Thoracic aorta (tissue), 1 donor: ENCODE data around the genes SLC34A2 and CCKAR.

- RAMPAGE, long total RNA = no peak
Observed at GRCh38 chr4:24312516-24312793, 271.9 kb downstream of the DHX15 start.

DNA sequence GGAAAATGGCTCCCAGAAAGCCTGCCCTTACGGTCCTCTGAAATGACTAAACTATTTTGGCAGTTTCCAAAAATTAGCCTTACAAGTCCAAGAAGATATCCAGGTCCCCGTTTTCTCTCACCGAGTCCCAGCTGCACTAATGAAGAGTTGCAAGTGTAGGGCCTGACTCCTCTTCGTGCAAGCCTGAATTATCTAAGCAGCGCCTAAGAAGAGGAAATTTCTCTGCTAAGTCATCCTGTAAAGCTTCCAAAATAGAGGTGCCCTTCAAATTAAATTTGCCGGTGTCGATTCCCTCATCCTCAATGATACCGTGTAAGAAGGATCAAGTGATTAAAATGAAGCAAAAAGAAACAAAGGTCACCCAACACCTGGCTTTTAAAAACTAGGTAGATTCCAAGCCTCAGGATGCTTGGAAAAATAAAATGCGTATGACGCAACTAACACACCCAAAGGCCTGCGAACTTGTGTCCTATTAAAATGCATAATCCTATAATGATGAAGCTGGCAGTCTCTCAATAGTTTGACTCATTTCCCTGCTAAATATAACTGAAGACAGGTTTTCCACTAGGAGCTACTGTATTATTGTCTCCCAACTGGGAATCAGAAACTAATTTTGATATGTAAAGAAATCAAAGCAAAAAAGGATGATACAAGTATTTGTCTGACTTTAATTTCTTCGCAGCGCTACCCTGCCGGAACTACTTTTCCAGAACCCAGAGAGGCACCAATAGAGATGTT is 263.3 kb downstream of the DHX15 start:
- RAMPAGE, long total RNA = no peak

DNA sequence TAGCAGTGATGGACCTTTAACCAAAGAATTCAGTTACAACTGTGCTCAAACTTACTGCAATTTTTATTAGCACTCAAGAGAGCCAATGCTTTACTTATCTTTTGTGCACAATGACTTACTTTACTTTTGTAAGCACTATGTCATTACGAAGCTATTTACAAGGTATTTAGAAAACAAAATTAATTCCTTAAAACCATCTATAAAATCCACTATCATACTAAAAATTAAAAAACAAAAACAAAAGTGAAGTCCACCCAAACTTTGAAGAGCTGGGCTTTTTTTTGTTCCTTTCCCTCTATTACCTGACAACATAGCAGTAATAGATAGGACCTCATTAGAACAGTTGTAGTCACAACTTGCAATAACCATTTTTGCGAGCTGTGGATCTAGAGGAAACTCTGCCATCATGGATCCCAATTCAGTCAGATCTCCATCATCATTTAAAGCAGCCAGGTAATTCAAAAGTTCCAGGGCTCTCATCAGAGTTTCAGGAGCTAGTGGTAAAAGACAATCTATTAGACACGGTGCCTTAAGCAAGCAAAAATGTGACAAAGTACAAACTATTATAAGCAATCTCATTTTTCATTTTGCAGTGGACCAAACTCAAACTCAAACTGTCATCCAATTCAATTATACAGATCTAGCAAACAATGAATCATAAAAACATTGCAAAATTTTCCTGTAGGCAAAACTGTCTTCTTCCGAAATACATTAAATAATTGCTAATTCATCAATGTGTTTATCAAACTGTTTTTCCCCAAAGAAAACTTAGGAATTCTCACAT is 44.4 kb downstream of the DHX15 start:
- RAMPAGE, long total RNA = no peak

GRCh38 chr4:24794388-24795261 is 748 bp upstream of the SOD3 start:
- RAMPAGE, long total RNA = no peak

GRCh38 chr4:24798235-24798434 is 2.8 kb downstream of the SOD3 start:
- RAMPAGE, long total RNA = no peak

- RAMPAGE, long total RNA = no peak
Observed at GRCh38 chr4:24849070-24849657, 53.8 kb downstream of the SOD3 start.

- RAMPAGE, long total RNA = no peak
Observed at GRCh38 chr4:25158673-25159248, 1.5 kb downstream of the SEPSECS start.

DNA sequence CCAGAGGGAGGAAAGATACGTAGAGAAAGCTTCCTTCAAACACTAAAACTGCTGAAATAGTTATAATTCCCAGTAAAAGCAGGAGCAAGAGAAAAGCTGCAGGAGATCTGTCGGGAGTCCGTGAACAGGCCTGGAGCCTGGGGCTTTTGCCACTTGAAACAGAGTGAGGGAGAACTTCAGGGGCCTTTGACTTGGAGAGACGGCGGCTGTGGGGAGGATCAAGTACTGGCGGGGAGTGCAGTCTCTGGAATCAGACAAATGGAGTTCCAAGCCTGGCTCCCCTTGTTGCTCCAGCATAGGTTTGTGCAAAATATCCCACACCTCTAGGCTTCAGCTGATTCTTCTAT is 11.4 kb upstream of the SEPSECS start:
- RAMPAGE, long total RNA = no peak

DNA sequence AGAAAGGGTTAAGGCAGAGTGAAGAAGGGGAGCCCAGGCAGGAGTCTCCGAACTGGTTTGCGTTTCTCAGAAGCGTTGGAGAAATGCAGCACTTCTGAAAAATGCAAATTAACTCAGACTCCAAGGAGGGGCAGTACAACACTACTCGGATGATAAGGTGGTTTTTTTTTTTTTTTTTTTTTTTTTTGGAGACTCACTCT is 67.2 kb downstream of the ANAPC4 start:
- RAMPAGE, long total RNA = no peak

DNA sequence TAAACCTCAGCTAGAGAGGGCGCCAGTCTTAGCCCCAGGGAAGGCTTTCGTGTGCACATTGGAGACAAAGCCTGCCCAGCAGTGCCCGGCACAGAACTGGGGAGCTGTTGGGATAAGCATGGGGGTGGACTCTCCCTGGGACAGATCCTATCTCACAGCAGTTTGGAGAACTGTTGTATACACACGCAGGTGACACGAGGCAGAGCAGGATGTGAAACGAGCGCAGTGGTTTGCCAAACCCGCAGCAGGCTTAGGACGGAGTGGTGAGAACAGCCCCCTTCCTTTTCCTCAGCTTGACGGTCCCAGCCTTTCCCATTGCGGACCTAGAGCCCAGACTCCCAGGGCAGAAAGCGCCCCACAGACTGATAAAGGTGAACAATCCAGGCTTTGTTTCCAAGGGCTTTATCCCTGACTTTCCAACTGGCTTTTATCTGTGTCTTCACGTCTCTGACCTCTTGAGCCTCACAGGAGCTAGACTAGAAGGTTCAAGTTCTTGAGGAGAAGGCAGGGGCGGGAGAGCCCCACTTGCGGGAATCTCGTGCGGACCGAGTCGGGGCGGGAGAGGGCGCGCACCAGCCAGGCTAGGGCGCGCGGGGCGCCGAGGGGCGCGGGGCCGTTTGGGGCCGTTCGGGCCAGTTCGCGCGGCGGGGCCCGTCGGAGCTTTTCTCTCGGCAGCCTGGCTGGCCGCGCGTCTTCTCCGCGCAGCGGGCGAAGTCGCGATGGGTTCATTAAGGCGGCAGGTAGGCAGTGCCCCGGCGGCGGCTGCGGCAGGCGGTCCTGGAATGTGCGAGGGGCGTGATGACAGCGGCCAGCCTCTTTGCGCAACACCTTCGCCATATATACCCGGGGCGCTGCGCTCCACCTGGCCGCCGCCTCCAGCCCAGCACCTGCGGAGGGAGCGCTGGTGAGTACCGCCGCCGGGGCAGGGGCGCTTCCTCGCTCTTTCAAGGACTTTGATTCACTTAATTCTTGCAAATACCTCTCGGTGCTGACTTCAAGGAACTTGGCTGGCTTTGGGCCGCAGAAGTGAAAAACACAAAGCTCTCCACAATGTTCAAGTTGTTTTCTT is at the start of gene SLC34A2:
TSS of gene SLC34A2 (plus strand) at position 865 of the 1,069 bp plus-strand sequence.
- RAMPAGE, long total RNA = no peak

- RAMPAGE, long total RNA = start-site peak on the minus strand at chr4:25747773-25748417, 12 reads
Observed at GRCh38 chr4:25747572-25748713, 92.3 kb downstream of the SLC34A2 start.

DNA sequence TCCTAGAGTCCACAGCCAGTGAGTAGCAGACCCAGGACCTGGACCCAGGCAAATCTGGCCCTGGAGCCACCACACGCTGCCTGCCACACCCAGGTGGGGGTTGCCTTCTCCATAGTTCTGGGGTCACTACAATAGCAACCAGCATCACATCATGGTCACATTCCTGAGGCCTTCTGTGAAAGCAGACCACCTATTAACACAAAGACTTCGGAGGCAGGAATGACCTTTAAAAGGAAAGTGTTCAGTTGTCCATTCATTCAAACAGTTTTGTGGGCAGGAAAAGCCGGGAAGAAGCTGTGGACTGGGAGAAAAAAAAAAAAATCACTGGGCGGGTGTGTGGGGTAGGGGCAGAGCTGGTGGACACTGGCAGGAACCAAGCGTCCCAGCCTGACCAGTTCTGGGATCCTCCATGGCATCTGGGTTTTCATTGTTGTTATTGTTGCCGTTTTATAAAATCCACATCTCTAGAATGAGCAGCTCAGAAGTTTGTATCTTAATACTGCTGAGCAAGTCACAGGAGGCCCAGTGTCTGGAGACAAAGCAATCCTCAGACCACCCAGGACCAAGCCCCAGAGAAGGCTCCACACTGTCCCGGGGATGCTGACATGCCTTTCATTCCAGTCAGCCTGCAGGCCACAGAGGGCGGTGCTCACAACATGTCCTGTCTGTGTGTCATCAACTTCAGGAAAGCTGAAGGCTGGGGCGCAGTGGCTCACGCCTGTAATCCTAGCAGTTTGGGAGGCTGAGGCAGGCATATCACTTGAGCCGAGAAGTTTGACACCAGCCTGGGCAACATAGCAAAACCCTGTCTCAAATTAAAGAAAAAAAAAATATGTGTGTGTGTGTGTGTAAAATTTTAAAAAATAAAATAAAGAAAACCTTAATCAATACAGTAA is 66.9 kb downstream of the SEL1L3 start:
- RAMPAGE, long total RNA = no peak

- RAMPAGE, long total RNA = no peak
Observed at GRCh38 chr4:26015141-26015846, 101.3 kb downstream of the SMIM20 start.

- RAMPAGE, long total RNA = no peak
Observed at GRCh38 chr4:26048528-26048980, 134.5 kb downstream of the SMIM20 start.

DNA sequence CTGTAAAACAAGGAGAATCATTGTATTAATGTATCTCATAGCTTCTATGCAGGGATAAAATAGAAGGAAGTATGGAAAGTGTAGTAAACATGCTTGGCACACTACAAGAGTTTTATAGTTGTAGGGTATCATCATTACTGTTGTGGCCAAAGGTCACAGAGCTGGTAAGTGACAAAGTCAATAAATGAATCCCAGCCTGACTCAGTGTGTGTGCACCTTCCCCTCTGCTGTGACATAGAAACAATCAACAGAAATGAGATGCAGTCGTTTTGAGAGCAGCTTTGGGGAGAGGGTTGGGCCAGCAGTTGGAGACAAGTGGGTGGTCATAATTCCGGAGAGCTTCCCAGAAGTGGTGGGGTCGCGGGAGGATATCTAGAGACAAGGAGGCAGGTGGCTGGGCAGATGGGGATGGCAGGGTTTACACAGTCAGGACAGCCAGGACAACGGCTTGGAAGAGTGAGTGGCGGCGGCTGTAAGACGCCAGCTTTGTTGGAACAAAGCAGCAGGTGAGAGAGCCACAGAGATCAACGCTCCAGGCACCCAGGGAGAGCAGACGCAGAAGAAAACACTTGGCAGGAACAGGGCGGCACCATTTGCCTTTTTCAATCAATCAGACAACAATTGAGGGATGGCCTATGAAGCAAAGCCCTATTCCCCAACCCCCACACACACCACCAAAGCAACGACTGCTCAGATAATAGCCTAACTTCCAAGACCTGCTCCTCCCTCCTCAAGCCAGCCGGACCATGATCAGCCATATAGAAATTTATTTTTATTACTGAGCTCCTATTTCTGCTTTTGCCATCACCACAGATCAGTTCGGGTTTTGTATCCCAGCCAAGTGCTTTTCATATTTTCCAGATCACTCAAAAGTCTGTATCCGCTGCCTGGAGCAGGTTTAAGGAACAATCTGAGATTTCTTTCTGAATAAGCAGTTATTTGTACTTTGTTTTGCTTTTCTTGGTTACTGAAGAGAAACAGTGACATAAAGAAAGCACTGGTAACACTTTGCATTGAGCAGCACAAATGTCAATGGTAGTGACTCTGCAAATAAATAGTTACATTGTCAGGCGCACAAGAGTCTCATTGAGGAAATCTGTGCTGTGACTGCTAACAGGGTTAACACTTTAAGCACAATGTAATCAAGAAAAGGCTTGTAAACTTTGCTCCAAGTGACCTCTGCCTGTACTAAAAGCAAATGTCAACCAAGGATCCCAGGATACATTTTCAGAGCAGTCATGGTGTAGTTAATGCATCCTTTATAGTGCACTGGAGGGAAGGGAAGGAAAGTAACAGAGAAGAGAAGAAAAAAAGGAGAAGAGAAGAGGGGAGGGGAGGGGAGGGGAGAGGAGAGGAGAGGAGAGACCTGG is 81.9 kb upstream of the RBPJ start:
- RAMPAGE, long total RNA = no peak

- RAMPAGE, long total RNA = no peak
Observed at GRCh38 chr4:26490019-26490674, at the start of gene CCKAR. TSS of gene CCKAR (minus strand) at chr4:26490484.

- RAMPAGE, long total RNA = no peak
Observed at GRCh38 chr4:26864770-26865382, 4.2 kb downstream of the STIM2 start.

DNA sequence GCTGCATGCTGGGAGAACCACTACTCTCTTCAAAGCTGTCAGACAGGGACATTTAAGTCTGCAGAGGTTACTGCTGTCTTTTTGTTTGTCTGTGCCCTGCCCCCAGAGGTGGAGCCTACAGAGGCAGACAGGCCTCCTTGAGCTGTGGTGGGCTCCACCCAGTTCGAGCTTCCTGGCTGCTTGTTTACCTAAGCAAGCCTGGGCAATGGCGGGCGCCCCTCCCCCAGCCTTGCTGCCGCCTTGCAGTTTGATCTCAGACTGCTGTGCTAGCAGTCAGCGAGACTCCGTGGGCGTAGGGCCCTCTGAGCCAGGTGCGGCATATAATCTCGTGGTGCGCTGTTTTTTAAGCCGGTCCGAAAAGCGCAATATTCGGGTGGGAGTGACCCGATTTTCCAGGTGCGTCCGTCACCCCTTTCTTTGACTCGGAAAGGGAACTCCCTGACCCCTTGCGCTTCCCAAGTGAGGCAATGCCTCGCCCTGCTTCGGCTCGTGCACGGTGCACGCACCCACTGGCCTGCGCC is 215.0 kb downstream of the STIM2 start:
- RAMPAGE, long total RNA = no peak

- RAMPAGE, long total RNA = no peak
Observed at GRCh38 chr4:27696328-27696626, 835.6 kb downstream of the STIM2 start.

DNA sequence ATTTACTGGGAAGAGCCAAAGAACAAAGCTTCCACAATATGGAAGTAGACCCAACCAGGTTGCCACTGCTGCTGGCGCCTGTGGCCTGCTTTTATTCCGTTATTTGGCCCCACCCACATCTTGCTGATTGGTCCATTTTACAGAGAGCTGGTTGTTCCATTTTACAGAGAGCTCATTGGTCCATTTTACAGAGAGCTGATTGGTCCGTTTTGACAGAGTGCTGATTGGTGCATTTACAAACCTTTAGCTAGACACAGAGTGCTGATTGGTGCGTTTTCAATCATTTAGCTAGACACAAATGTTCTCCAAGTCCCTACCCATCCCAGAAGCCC is 808.4 kb upstream of the PCDH7 start:
- RAMPAGE, long total RNA = no peak